ENCODE data around the genes RAX2 and SIRT6.

GRCh38 chr19:3698470-3699814, 1.3 kb downstream of the PIP5K1C start:
- RRBS: 3% methylated on average over 10 of the region's 48 CpGs

- RRBS: no CpG with 5 or more reads among the region's 14 CpGs
Measured at GRCh38 chr19:3772108-3772355, at the start of gene RAX2. Gene RAX2 (minus strand): TSS chr19:3772228.

DNA sequence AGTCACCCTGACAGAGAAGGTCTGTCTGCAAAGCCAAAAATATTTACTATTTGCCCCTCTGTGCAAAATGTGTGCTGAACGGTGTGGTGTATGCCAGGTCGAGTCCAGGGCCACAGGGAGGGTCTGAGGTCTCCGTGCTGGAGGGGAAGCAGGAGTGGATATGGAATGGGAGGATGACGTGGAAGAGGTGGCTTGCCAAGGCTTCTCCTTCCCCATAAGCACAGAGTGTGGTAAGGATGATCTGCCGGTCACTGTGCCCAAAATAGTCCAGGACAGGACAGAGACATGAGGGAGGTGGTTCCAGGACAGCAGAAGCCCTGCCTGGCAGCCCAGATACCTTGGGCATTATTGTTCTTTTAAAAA, 10.1 kb downstream of the NMRK2 start:
- RRBS: no CpG with 5 or more reads among the region's 5 CpGs

DNA sequence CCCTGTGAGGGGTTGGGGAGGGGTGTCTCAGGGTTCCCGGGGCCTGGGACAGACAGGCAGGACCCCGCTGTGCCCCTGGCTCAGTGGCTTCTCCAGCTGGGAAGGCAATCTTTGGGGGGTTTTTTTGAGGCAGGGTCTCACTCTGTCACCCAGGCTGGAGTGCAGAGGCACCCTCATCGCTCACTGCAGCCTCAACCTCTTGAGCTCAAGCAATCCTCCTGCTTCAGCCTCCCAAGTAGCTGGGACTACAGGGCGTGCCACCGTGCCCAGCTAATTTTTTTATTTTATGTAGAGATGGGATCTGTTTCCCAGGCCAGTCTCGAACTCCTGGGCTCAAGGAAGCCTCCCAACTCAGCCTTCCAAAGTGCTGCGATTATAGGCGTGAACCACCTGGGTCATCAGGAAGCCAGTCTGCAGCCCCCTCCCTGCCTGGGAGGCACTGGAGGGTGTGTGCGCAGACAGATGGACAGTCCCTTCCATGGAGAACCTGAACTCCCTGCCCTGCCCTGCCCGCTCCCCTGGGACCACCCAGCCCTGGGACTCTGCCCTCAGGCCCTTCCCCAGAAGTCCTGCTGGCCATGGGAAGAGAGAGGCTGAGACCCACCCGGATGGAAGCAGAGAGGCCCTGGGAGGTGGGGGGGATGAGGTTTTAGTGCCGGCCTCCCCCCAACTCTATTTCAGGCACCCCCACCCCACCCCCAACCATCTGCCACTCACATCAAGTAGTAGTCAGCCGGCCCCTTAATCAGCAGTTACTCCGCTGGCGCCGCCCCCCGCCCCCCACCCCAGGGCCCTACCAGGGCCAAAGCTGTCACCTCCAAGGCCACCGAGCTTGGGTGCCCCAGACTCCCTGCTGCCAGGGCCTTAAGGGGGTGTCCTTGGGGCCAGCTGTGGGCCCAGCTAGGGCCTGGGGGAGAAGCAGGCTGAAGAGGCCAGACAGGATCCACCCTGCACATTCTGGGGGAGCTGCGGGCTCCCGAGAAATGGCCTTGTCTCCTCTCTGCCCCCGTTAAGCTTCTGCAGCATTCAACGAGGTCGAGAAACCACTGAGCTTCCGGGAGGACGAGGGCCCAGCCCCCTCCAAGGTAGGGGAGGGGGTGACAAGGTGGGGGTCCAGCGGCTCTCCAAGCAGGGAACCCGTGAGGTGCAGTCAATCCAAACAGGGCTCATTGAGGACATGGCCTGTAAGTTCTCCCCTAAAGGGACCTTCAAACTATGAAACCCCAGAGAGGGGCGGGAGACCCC, 17.1 kb downstream of the NMRK2 start:
- RRBS: 3% methylated on average over 3 of the region's 28 CpGs

GRCh38 chr19:3969357-3970245, 1.3 kb downstream of the DAPK3 start:
- RRBS: no CpG with 5 or more reads among the region's 22 CpGs

GRCh38 chr19:3987308-3987669, 2.0 kb upstream of the EEF2 start:
- RRBS: no CpG with 5 or more reads among the region's 11 CpGs

DNA sequence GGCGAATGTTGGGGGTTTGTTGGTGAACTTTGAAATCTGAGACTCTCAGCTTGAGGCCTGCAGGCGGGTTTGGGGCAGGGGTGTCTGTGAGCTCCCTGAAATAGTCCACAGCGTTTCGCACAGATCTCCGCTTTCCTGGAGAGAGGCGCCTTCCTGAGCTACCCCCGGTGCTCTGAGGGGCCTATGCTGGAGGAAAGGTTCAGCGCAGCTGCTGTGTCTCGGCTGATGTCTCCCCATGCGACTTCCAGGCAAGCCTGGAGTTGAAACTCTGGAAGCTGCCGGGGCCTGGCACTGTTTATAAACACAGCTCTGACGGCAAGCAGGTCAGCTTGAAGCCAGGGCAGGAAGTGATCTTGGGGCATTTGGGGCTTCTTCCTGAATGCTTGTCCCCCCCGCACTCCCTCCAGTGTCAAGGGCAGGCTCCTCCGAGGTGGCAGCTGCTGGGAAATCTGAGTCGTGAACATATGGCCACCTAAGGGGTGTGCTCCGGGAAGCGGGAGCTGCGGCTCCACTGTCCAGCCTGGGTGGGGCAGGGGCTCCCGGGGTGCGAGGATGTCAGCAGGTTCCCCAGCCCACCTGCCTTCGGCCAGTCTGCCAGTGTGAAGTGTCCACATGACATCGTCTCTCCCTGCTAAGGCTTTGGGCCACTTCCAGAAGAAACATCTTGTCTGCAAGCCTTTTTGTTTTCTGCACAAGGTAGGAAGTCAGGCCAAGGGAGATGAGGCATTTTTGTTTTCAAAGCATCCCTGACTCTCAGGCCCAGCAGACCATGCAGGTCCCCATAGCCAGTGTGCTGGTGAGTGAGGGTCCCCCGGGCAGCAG, 2.5 kb downstream of the PIAS4 start:
- RRBS: 64% methylated on average over 4 of the region's 23 CpGs

DNA sequence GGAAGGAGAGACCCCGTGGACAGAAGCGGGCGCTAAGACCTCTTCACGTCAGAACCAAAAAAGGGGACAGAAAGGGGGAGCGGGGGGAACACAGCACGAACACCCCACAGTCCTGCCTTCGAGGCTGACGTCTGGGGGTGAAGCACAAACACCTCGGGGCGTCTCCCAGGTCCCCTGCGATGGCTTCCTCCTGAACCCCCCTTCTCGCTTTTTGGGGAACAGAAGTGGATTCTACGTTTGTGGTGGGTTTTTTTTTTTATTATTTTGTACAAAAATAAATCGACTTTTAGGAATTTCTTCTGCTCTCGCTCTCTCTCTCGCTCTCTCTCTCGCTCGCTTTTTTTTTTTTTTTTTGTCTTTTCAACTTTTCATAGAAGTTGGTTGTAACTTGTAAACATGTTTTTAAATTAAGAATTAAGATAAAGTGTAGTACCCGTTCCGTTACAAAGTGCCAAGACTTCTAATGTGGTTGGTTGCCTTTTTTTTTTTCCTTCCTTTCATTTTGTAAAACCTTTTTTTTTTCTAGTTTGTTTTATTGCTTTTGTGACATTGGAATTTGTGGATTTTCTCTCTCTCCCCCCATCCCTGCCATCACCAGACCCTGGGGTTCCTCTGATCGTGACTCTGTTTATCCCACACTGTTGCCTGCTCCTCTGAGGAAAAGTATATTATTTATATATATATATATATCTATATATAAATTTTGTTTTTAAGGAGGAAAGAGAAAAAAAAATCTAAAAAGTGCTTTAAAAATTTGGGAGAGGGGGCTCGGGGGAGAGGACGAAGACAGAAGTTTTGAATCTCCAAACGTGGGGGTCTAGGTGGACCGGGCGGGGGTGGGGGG, 20.4 kb downstream of the ZBTB7A start:
- RRBS: 86% methylated on average over 2 of the region's 26 CpGs

GRCh38 chr19:4069316-4069638, 2.6 kb upstream of the ZBTB7A start:
- RRBS: no CpG with 5 or more reads among the region's 8 CpGs

- RRBS: 4% methylated on average over 3 of the region's 18 CpGs
Measured at GRCh38 chr19:4077568-4078358, 11.1 kb upstream of the ZBTB7A start.

DNA sequence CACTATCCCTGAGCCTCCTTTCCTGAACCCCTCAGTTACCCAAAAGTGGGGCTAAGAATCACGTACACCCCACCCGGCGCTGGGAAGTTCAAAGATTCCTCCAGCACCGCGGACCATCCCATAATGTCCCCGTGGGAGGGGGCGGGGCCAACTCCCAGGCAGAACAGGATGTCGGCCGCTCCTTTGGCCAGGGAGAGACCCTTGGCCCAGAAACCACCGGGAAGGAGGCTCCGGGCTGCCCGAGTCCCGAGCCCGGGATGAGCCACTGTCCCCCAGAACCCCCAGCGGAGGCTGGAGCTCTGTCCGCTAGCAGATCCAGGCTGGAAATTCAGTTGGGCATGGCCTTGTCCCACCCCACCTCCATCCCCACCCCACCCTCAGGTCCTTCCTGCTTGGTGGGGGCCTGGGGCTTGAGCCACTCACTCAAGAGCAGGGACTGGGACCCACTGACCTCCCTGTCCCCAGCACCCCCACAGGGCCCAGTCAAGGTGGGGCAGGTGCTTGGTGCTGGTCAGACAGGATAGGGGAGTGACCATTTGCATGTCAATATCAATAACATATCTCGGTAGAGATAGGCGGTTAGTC, 11.8 kb upstream of the ZBTB7A start:
- RRBS: no CpG with 5 or more reads among the region's 18 CpGs

- RRBS: no CpG with 5 or more reads among the region's 19 CpGs
Measured at GRCh38 chr19:4097198-4098084, 26.5 kb downstream of the MAP2K2 start.

GRCh38 chr19:4098104-4098924, 25.6 kb downstream of the MAP2K2 start:
- RRBS: 87% methylated on average over 11 of the region's 26 CpGs

DNA sequence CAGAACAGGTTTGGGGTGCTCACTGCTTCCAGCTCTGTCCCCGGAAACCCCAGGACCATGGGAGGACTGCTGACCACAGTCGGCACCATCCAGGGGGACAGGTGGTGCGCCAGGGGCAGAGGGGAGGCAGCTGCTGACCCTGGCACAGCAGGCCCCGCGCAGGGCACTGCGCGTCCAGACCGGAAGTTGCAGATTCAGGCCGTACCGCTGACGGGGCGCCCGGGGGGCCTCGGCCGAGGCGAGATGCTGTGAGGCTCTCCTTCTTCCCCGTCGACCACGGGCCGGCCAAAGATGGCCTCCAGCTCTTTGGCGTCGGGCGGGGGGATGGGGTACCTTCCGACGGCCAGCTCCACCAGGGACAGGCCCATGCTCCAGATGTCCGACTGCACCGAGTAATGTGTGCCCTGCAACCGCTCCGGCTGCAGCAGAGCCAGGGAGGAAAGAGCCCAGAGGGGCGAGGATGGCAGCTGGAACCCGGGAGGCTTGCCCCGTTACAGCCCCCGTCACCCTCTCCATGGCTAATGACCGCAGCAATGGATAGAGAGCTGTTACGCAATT, 24.8 kb downstream of the MAP2K2 start:
- RRBS: 76% methylated on average over 16 of the region's 35 CpGs

DNA sequence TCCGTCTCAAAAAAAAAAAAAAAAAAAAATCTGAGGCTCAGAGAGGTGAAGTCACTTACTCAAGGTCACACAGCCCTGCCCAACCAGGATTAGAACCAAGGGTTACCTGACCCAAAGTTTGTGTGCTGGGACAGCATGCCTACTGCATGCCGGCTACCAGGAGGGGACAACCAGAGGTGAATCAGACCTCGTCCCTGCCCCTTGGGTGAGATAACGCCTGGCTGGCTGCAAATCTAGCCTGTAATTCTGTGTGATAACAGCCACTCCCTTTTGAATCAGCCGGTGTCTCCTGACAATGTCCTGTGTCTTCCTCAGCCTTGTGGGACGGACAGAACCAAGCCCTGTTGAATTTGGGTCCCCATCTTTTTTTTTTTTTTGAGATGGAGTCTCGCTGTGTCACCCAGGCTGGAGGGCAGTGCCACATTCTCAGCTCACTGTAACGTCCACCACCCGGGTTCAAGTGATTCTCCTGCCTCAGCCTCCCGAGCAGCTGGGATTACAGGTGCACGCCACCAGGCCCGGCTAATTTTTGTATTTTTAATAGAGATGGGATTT, 5.4 kb downstream of the CREB3L3 start:
- RRBS: no CpG with 5 or more reads among the region's 12 CpGs

GRCh38 chr19:4173164-4173821, 9.1 kb downstream of the SIRT6 start:
- RRBS: 9% methylated on average over 19 of the region's 40 CpGs

GRCh38 chr19:4181941-4182779, at the start of gene SIRT6:
Gene SIRT6 (minus strand): TSS chr19:4182563.
- RRBS: 6% methylated on average over 23 of the region's 57 CpGs

DNA sequence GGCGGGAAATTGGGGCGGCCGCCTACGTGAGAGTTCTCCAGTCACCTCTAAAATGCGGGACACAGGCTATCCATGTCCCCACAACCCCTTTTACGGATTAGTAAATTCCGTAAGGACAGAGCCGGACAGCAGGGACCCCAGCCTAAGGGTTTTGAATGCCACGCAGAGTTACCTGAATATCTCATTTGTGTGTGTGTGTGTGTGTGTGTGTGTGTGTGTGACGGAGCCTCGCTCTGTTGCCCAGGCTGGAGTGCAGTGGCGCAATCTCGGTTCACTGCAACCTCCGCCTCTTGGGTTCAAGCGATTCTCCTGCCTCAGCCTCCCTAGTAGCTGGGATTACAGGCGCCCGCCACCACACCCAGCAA, 273 bp downstream of the ANKRD24 start:
- RRBS: no CpG with 5 or more reads among the region's 17 CpGs

GRCh38 chr19:4258114-4258617, 11.3 kb downstream of the YJU2 start:
- RRBS: no CpG with 5 or more reads among the region's 34 CpGs

GRCh38 chr19:4303849-4304051, 648 bp upstream of the FSD1 start:
- RRBS: no CpG with 5 or more reads among the region's 7 CpGs

All from AG09309 (cell line).